Placental epithelial cell (primary cell): Measurements from ENCODE around the genes NUDT5 and CAMK1D.

- CAGE, long polyA plus RNA: no peak
These were observed 1.5 kb downstream of the PROSER2 start for GRCh38 chr10:11824217-11825464.

- CAGE, long polyA plus RNA: no peak
These were observed 52.1 kb downstream of the PROSER2 start for GRCh38 chr10:11875219-11875728.

- CAGE, long polyA plus RNA: no peak
These were observed 636 bp upstream of the UPF2 start for GRCh38 chr10:12043055-12043835.

GRCh38 chr10:12191719-12192162 is 4.0 kb downstream of the NUDT5 start:
- CAGE, long polyA plus RNA: no peak

- CAGE, long polyA plus RNA: no peak
These were observed at the start of gene NUDT5 for GRCh38 chr10:12195360-12196030. Gene NUDT5 (minus strand): TSS chr10:12195891.

DNA sequence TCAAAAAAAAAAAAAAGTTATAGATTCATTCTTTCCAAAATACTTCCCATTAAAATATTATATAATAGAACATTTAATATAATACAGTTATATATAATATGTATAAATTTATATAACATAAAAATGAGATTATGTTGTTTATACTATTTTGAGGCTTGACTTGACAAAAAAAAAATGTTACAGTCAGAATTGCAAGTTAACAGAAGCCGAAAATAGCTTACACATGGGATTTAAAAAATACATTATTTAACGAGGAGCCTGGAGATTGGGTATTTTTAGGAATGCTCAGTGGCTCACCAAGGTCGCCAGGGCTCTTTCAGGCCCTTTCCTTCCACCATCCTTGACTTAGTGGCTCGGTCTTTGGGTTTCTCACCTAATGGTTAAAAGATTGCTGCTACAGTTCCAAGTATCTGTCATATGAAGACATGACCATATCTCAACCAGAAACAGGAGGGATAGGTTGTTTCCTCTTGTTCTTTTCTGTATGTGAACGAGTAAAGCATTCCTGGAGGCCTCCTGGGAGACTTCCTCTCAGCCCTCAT is 25.1 kb downstream of the CDC123 start:
- CAGE, long polyA plus RNA: no peak

DNA sequence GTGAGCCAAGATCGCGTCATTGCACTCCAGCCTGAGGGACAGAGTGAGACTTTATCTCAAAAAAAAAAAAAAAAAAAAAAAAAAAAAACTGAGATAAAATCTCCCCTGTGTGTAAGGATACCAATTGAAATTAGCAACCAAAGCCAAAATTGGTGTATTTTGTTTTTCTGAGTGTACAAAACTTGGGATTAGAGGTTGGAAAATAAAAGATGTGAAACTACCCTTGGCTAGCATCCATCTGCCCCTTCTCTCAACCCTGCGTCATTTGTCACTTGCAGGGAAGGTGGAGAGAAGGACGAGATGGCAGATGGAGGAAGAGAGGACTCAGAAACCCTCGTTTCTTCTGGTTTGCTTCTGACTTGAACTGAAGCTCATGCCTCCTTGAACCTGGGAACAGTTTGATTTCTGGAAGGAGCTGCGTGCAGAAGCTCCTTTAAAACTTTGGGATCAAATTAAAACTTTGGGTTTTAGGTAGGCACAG is 16.1 kb upstream of the CAMK1D start:
- CAGE, long polyA plus RNA: no peak

- CAGE, long polyA plus RNA: no peak
These were observed at the start of gene CAMK1D for GRCh38 chr10:12349285-12350131. Gene CAMK1D (plus strand): TSS chr10:12349547.

- CAGE, long polyA plus RNA: no peak
These were observed 41.2 kb downstream of the CAMK1D start for GRCh38 chr10:12390353-12391217.

GRCh38 chr10:12455798-12456447 is 106.6 kb downstream of the CAMK1D start:
- CAGE, long polyA plus RNA: no peak

GRCh38 chr10:12471080-12471688 is 121.8 kb downstream of the CAMK1D start:
- CAGE, long polyA plus RNA: no peak

GRCh38 chr10:12483958-12484569 is 134.7 kb downstream of the CAMK1D start:
- CAGE, long polyA plus RNA: no peak

DNA sequence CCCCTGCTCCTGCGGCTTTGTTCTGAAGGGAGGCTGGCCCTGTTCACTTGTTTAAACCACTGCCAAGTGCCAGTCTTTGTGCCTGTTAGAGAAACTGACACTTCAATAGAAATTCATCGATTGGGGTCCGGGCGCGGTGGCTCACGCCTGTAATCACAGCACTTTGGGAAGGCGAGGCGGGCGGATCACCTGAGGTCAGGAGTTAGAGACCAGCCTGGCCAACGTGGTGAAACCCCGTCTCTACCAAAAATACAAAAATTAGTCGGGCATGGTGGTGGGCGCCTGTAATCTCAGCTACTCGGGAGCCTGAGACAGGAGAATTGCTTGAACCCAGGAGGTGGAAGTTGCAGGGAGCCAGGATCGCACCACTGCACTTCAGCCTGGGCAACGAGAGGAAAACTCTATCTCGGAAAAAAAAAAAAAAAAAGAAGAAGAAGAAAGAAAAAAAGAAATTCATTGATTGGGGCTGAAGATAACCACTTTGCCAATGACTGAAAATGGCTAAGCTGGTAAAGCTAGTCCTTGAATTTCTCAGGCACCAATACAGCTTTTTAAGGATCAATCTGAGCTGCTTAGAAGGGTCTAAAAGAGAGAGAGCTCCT is 210.9 kb downstream of the CAMK1D start:
- CAGE, long polyA plus RNA: no peak

- CAGE, long polyA plus RNA: no peak
These were observed 245.2 kb downstream of the CAMK1D start for GRCh38 chr10:12594329-12595125.

GRCh38 chr10:12635075-12635597 is 285.8 kb downstream of the CAMK1D start:
- CAGE, long polyA plus RNA: no peak

DNA sequence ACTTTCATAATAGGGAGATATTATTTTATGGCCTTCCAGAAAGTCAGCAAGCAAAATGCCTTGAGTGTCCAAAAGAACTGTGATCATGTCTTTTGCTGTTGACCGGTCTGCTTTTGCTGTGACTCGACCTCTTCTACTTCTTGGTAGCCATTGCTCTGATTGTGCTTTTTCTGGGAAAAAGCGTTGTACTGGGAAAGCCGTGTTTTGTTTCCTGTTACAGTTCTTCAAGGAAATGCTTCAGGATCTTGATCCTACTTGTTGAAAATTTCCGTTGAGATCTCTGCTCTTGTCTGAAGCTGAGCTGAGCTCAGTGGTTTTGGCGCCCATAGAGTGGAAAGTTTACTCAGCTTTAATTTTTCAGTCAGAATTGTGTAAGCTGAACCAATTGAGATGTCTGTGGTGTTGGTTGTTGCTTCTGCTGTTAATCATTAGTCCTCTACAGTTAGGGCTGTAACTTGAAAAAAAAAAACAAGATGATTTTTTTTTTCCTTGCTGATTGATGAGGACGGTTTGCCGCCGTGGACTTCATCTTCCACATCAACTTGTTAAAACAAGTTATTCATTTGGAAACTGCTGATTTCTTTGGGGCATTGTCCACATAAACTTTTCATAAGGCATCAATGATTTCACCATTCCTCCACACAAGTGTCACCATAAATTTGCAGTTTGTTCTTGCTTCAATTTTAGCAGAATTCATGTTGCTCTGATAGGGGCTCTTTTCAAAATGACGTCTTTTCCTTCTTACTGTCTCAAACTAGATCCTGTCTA is 302.1 kb downstream of the CCDC3 start:
- CAGE, long polyA plus RNA: no peak

DNA sequence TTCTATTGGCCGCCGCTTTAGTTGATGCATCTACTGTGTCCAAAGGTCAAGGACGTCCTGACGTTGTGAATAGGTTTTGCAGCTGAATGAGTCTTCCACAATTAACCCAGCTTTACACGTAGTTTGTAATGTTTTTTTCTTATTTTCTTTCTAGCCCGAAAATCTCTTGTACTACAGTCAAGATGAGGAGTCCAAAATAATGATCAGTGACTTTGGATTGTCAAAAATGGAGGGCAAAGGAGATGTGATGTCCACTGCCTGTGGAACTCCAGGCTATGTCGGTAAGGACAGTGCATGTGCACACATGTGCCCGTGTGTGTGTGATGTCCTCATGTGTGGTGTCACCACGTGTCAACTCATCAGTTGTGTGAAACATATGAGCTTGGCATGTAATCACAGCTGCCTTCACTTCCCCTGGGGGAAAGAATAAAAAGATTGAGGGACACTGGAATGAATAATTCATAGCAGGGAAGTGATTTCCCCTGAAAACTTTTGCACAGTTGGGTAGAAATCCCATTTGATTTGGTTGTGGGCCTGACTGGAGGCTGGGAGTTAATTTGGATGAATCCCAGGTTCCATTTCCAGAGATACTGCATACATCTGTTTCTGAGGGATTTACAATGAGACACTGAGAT is 231.9 kb downstream of the CCDC3 start:
- CAGE, long polyA plus RNA: no peak

DNA sequence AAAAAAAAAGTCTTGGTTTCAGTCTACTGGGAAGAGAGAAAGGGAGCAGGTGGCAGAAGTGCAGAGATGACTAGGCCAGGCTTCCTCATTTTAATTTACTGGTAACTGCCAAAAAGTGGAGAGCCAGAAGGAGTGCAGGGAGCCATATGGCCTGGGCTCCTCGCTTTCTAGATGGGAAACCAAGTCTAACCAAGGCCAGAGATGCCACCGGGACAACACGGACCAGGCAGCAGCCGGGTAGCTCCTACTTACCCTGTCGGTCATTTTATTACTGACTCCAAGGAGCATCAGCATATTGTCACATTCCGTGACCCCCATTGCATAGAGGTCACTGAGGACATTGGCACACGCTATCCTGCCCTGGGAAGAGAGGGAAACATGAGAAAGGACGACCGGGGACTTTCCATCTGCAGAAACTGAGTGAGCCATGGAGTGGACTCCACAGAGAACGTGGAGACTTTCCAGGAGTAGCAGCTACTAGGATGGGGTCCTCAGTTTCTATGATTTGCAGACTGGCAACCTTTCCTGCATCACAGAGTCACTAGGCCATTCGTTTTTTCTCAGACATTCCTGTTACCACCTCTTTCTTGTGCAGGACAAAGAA is 12.0 kb downstream of the SEPHS1 start:
- CAGE, long polyA plus RNA: no peak

DNA sequence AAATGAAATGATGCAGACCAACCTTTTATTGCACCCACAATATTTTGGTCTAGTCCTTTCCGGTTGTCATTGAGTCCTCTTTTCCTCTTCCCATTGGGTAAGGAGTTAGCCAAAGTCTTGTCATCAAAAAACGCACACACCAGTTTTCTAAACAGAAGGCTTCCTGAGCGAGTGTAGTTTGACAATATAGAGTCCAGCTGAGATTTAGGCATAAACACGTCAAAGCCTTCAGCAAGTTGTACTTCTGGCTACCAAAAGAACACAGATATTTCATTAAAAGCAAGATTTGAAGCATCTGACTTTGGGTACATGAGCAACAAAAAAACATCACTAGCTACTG is 48.0 kb downstream of the BEND7 start:
- CAGE, long polyA plus RNA: no peak

DNA sequence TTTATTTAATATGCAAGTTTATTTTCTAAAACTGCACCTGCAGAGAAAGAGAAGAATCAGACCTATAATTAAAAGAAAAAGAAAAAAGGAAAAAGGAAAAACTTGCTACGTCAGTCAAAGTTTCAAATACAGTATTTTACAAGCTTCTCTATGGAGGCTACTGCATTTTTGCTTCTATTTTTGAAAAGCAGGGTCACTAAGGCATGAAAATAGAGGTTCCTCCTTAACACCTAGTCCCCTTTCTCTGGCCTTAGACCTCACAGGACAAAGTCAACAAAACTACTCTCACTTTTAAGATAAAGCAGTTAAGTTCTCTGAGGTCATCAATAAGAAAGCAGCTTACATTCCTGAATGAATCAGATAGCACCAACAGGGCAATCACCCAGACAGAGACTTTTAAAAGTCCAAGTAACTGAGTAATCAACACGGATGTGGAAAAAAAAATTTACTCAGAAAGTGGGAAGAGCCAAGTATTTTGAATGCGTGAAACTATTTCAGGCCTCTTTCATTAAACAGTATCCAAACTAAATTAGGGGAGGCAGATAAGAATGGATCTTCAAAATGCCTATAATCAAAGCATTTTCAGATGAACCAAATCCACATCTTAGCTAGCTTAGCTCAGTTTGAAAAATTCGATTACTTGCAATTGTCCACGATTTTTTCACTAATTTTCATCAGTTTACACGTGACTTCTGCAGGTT is 1.9 kb downstream of the BEND7 start:
- CAGE, long polyA plus RNA: no peak